PFSK-1 (cell line): Measurements from ENCODE around the gene DYRK4.

DNA sequence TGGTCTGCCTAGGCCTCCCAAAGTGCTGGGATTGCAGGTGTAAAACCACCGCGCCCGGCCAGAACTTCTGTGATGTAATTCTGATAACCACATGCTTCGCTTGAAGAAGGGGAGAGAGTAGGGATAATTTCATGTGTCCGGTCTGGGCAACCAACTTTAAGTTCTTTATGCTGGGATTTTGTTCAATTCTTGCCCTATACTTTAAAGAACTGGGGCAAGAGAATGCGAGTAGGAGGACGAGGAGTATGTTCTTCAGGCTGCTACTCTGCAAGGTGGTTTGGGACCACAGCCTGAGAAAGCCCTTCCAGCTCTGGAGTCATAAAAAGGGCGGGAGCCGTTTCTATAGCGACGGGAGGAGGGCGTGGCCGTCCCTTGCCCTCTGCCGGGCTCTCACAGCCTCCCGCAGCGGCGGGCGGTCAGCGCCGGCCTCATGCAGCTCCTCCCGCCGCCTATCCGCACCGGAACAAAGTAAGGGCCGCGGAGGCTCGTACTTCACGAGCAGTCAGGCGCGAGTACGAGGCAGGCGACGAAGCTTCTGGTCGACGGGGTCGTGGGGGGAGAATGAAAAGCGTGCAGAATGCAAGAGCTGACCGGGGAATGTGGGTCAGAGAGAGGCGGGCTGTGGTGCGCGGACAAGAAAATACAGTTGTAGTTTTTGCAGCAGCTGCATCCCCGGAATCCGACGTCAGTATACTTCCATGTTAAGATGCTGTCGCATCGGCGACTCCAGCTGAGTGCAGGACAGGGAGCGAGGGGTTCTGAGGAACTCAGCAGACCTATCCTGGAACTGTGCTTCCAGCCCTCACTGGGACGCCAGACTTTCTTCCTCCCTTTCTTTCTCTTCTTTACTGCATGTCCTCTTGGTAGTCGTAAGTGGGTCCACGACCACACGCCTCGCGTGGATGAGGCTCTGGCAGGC, at the start of gene DYRK4:
TSS of gene DYRK4 (plus strand) at position 393 of the 919 bp plus-strand sequence.
- RRBS: 53% methylated on average over 16 of the region's 54 CpGs

GRCh38 chr12:4700276-4701003, 19.8 kb upstream of the GALNT8 start:
- RRBS: no CpG with 5 or more reads among the region's 12 CpGs

- RRBS: no CpG with 5 or more reads among the region's 3 CpGs
Observed at GRCh38 chr12:5114737-5115030, 71.0 kb downstream of the KCNA5 start.

GRCh38 chr12:5244603-5245117, 187.2 kb upstream of the NTF3 start:
- RRBS: no CpG with 5 or more reads among the region's 5 CpGs

DNA sequence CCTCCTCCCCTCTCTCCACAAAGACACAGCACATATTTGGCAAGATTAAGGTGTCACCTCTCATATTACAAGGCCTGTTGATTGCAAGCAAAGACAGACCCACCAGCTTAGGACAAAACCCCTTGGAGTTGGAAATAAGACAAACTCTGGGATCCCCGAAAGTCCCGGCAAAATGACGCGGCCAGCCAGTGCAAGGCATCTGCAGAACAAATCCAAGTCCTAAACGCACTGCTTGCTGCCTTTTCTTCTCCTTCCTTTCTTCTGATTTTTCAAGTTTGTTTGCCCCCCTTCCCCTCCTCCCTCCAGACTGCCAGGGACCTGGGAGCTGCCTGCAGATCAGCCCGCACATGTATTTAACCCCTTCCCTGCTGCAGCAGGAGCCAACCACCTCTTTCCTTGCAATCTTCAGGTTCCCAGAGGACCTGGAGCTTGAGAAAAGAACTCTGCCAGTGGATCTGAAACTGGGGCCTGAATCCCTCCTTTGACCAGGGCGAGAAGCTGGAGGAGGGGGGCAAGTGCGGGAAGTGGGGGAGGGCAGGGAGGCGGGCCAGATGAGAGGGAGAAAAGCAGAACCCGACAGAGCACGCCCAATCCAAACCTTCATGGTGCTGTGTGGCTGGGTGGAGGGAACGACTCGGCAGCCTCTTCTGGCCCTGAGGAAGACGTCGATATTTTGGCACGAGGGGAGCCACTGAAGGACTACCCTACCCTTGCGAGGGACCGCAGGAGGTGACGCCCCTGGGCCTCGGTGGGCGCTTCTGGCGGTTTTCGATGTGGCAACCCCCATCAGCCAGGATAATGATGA, 2.0 kb upstream of the NTF3 start:
- RRBS: no CpG with 5 or more reads among the region's 23 CpGs

GRCh38 chr12:5480165-5480799, 48.4 kb downstream of the NTF3 start:
- RRBS: no CpG with 5 or more reads among the region's 20 CpGs

GRCh38 chr12:5976070-5976468, 31.0 kb upstream of the ANO2 start:
- RRBS: no CpG with 5 or more reads among the region's 13 CpGs

DNA sequence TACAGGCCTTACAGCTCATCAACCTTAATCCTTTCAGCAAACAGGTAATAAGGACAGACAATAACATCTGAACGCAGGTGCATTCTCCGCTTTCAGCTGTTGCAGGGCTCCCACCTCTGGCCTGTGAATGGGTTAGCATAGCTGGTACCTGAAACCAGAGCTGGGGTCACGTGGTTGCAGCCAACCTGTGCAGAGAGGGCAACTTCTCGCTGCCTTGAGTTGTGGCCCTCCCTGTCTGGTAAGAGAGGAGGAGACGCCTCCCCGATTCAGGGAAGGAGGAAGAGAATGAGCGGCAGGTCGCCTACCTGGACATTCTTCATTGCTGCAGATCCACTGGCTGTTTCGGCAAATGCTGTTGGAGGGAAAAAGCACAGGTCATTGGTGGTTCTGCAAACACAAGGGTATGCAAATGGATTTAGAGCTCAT, 53.5 kb downstream of the VWF start:
- RRBS: no CpG with 5 or more reads among the region's 9 CpGs

- RRBS: 78% methylated on average over 8 of the region's 30 CpGs
Observed at GRCh38 chr12:6074900-6075486, 49.5 kb downstream of the VWF start.

GRCh38 chr12:6088494-6088811, 36.0 kb downstream of the VWF start:
- RRBS: no CpG with 5 or more reads among the region's 3 CpGs

GRCh38 chr12:6090338-6091302, 33.9 kb downstream of the VWF start:
- RRBS: no CpG with 5 or more reads among the region's 18 CpGs

GRCh38 chr12:6142668-6143126, 18.2 kb upstream of the VWF start:
- RRBS: no CpG with 5 or more reads among the region's 11 CpGs

GRCh38 chr12:6190159-6190632, 10.0 kb upstream of the CD9 start:
- RRBS: no CpG with 5 or more reads among the region's 13 CpGs

GRCh38 chr12:6195717-6196243, 4.4 kb upstream of the CD9 start:
- RRBS: no CpG with 5 or more reads among the region's 6 CpGs

DNA sequence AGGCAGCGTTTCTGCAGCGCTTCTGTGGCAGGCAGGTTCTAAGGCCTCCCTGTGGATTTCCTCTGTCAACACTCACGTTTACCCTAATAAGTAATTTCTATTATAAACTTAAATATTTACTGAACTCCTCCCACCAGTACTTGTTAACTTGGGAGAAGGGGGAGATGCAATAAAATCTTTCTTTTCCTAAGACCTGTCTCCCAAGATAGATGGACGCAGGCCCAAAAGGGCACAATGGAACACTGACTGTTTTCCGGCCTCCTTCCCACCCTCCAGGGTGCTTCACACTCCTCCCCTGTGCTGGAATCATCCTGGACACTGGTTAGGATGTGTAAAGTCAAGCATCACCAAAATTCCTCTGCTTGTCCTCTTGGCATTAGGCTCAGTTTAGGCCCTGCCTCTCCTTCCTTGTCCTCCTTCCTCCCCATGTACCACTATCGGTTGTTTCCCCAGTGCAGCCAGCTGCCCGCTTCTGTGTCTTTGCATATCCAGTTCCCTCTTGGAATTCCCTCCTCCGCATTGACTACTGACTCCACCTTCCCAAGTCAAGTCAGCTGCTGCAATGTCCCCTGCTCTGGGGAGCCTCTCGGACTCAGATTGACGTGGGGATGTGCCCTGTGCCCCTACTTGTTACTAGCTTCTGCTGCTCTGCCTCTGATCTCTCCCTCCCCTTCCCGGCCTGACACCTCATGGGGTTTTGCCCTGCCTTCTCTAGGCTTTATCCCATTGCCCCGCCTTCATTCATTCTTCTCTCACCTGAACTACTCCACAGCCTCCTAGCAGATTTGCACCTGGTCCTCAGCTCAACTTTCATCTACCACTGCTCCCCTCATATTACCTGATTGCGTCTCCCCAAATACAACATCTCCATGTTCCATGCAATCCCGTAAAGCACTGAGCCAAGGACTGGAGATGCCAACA, 2.3 kb upstream of the CD9 start:
- RRBS: no CpG with 5 or more reads among the region's 14 CpGs

GRCh38 chr12:6202362-6203413, 2.5 kb downstream of the CD9 start:
- RRBS: no CpG with 5 or more reads among the region's 11 CpGs

DNA sequence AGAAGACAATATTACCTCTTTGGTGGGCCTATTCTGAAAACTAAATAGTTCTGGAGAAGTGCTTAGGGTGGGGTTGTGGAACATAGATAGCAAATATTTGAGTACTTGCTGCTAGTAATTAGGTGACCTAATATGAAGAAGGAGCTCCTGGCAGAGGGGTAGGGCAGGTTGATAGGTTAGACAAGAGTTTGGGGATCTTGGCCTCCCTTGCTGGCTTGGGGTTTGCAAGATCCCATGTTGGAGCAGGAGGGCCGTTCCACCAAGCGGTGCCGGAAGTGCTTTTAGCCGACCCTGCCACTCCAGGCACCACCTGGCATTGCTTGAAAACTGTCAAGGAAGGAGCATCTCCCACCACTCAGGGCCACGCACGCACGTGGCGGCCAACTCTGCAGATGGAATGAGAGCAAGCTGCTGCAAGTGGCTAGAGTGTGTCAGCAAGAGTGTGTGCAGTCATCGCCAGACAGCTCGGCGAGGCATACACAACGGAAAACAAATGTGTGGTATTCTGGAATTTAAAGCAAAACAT, 11.0 kb downstream of the CD9 start:
- RRBS: no CpG with 5 or more reads among the region's 12 CpGs

GRCh38 chr12:6220024-6220790, 20.0 kb downstream of the CD9 start:
- RRBS: no CpG with 5 or more reads among the region's 11 CpGs

DNA sequence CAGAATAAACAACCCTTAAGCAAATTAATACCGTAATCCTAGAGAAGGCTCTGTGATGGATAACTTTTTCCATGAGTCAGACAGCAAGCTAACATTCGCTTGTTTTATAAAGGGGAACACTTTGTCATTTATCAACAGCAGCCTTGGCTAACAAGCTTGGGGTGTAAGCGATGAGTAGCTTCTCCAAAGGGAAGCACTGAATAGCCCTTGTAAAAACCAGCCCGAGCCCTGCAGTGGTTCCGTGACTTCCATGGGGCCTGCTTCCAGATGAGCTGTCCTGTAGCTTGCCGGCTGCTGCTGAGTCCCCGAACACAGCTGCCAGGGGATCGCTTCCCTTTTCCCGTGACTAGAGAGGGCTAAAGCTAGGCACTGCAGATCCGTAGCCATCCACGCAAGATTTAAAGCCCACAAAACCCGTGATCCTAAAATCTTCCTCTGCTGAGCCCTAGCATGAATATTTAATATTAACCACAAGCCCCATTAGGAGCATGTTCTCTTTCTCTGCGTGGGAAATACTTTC, 29.7 kb downstream of the CD9 start:
- RRBS: no CpG with 5 or more reads among the region's 13 CpGs